ENCODE measurements around a stretch of chr12.

- PRO-cap: no peak
Observed at GRCh38 chr12:68673832-68674299, 12.9 kb upstream of the NUP107 start.

- PRO-cap: bidirectional peak, plus-strand start at chr12:68746664, minus-strand start at chr12:68746411; unidirectional peak, minus-strand start at chr12:68746757
Observed at GRCh38 chr12:68746490-68747271, 705 bp downstream of the SLC35E3 start.

DNA sequence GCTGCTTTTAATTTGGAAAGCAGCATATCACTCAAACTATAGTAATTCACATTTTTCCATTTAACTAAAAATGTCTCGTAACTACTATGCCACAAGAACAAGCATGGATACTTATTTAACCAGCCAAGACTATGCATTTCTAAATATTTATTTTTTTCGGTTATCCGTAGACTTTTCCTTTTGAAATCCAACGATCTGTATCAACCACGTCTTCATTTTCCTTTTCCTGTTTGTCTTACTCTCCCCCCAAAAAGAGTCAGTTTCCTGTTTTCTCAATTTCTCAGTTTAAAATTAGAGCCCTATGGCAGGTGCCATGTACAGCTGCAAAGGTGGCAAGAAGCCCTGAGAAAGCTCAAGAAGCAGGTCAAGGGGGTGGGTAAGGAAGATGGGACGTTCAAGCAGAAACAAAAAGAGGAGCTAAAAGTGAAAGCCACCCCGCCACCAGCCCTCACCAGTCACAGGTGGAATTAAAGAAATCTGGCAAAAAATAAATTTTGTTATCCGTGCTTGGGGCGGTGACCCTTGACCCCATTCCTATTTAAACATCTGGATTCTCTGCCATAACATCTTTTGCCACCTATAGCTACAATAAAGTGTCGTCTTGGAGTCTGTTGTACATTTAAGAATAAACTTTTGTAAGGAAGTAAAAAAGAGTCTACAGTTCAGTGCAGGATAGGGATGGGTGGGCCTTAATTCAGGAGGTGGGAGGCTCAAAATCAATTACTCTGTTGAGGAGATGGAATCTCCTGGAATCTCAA lies 26.8 kb downstream of the SLC35E3 start:
- PRO-cap: no peak

DNA sequence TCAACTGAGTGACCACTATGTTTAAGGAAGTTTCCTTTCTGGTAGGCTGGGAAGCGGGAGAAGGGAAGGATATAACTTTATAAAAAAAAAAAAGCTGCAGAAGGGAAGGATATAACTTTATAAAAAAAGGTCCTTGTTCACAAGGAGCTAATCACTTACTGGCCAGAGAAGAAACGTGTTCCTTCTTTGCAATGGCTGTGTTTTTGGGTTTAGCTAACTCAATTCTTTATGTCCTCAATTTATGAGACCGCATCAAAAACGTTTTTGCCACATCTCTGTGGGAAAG lies 1.1 kb upstream of the MDM2 start:
- PRO-cap: no peak

GRCh38 chr12:68821545-68822188 lies 13.7 kb downstream of the MDM2 start:
- PRO-cap: no peak

GRCh38 chr12:69006948-69008310 lies 74.5 kb upstream of the CPM start:
- PRO-cap: no peak

GRCh38 chr12:69036970-69037516 lies 104.1 kb upstream of the CPM start:
- PRO-cap: no peak

GRCh38 chr12:69101328-69101690 lies 138.1 kb upstream of the CPSF6 start:
- PRO-cap: no peak

- PRO-cap: no peak
Observed at GRCh38 chr12:69159847-69160137, 79.6 kb upstream of the CPSF6 start.

GRCh38 chr12:69240653-69240935 lies 1.2 kb downstream of the CPSF6 start:
- PRO-cap: no peak

DNA sequence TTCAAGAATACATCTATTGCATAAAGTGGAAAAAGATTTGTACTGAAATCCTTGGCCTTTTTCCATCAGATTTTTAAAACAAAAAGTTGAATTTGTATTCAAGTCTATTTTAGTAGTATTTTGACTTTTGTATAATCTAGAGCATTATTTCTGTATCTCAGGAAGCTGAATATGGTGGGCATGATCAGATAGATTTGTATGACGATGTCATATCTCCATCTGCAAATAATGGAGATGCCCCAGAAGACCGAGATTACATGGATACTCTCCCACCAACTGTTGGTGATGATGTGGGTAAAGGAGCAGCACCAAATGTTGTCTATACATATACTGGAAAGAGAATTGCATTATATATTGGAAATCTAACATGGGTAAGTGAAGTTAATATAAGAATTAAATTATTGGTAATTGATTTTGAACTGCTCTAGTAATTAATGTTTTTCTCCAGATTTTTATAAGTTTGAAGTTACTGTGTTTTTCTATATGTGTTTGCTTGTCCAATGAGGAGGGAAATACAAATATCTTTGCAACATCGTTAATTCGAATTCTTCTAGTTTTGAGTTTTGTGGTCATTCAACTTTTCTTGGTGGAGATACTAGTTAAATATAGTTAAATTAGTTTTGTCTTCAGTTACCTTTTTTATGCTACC lies 11.7 kb downstream of the CPSF6 start:
- PRO-cap: no peak

DNA sequence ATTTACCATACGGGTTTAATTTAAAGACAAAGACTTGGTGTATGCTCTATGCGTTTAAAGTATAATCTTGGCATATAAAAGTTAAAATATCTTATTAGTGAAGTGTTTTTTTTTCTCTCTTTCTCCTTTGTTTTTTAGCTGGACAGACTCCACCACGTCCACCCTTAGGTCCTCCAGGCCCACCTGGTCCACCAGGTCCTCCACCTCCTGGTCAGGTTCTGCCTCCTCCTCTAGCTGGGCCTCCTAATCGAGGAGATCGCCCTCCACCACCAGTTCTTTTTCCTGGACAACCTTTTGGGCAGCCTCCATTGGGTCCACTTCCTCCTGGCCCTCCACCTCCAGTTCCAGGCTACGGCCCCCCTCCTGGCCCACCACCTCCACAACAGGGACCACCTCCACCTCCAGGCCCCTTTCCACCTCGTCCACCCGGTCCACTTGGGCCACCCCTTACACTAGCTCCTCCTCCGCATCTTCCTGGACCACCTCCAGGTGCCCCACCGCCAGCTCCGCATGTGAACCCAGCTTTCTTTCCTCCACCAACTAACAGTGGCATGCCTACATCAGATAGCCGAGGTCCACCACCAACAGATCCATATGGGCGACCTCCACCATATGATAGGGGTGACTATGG lies 19.2 kb downstream of the CPSF6 start:
- PRO-cap: no peak

GRCh38 chr12:69329511-69330517 lies 18.4 kb upstream of the LYZ start:
- PRO-cap: unidirectional peak, plus-strand start at chr12:69330150

- PRO-cap: no peak
Observed at GRCh38 chr12:69345878-69346331, 2.3 kb upstream of the LYZ start.

- PRO-cap: unidirectional peak, plus-strand start at chr12:69416055; unidirectional peak, minus-strand start at chr12:69416191
Observed at GRCh38 chr12:69415720-69416286, 54.4 kb upstream of the FRS2 start.

DNA sequence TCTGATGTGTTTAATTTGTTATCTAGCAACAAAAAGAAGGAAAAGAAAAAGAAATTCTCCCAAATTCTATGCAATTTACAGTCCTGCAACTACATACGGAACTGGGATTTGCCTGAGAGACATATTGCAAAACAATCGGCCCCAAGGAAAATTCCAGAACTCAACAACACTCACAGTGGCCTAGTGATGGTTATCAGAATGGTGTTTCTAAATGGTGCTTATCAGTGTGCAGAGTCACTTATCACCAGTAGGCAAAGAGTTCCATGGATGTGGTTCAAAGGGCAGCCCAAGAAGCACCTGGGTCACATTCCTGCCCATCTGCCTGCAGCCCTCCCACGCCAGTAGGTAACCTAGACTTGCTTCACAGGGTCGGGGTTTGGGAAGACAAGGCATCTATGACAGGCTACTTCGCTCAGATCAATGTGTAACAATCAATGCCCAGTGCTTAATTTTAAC lies 53.9 kb upstream of the FRS2 start:
- PRO-cap: no peak

- PRO-cap: no peak
Observed at GRCh38 chr12:69440028-69440366, 30.2 kb upstream of the FRS2 start.

GRCh38 chr12:69543387-69544009 lies 41.8 kb upstream of the CCT2 start:
- PRO-cap: no peak

GRCh38 chr12:69588750-69589956 lies 3.9 kb downstream of the CCT2 start:
- PRO-cap: no peak

GRCh38 chr12:69810718-69811271 lies 14.2 kb upstream of the MYRFL start:
- PRO-cap: no peak